Occipital lobe (tissue), 2 donors: ENCODE measurements around a stretch of chr19.

GRCh38 chr19:34732822-34733097 is 1.3 kb upstream of the ZNF181 start:
- RAMPAGE, long total RNA = no peak

- RAMPAGE, long total RNA = no peak
Observed at GRCh38 chr19:34733098-34733769, 809 bp upstream of the ZNF181 start.

DNA sequence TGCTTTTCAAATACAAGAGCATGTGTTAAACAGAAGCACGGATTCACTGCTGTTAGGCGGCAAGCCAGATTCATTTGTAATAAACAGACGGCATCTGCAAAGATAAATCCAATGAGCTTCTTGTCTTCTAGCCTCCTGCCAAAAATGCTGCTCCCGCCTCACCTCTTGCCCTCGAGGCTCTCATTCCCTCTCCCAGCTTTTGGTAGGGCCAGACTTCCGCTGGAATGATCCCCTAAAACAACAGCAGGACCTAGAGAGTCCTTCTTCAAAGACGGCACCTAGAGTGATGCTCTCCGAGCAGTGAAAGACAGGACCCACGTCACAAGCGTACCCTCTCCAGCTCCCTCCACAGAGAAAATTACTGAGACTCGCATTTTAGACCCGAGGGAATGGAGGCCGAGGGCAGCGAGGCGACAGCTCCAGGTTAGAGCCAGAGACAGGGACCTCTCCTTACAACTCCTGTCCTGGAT is 806 bp downstream of the ZNF599 start:
- RAMPAGE, long total RNA = no peak

DNA sequence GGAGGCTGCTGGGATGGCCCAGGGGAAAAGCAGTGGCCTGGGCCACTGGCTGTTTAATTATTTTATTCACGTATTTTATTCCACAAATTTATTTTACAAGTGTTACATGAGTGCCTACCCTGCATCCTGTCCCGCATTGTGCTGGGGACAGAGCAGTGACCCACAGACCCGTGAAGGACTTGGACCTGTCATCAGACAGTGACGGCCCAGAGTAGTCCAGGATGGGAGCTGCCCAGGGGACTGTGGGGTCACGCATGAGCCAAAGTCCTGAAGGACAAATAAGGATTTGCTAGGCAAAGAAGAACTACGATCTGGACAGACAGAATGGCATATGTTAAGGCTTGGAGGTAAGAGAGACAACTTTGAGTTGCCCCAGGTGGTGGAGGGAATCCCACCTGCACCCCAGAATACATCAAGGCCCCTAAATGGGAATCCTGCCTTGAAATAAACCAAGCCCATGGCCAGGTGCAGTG is 5.5 kb downstream of the GRAMD1A start:
- RAMPAGE, long total RNA = no peak

DNA sequence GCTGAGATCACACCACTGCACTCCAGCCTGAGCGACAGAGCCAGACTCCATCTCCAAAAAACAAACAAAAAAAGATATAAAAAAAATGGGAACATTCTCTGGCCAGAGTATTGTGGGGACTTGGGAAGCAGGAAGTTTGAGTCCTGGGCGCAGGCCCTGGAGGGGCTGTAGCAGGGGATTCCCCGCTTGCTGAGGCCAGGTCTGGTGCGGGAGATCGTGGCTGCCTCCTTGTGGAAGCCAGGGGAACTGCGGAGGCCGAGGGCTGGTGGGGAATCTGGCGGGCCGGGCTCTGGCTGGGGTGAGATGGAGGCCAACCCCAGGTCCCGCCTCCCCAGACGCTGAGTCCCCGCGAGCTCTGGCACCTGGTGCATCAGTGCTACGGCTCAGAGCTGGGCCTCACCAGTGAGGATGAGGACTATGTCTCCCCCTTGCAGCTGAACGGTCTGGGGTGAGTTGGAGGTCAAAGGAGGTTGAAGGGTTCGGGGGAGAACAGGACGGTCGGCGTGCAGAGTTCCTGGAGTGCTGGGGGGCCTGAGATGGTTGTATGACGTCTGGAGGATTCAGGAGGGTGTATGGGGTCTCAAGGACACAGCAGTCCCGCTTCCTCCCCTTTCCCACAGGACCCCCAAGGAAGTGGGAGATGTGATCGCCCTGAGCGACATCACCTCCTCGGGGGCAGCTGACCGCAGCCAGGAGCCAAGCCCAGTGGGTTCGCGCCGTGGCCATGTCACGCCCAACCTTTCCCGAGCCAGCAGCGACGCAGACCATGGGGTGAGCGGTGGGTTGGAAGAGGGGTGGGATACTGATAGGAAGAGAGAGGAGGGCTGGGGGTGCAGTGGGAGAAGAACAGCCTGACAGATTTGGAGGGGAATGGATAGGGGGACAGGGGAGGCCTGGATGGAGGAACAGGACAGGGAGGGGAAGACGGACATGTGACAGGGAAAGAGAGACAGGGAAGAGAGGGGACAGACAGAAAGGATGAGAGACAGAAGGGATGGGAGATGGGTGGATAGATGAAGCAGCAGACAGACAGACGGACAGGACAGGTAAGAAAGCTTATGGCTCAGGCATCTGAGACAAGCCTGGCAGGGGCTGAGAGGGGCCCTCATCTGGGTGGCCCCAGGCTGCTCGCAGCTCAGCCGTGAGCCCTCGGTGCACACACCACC is 13.2 kb downstream of the GRAMD1A start:
- RAMPAGE, long total RNA = no peak

GRCh38 chr19:35033452-35034168 is 3.3 kb downstream of the SCN1B start:
- RAMPAGE, long total RNA = no peak

DNA sequence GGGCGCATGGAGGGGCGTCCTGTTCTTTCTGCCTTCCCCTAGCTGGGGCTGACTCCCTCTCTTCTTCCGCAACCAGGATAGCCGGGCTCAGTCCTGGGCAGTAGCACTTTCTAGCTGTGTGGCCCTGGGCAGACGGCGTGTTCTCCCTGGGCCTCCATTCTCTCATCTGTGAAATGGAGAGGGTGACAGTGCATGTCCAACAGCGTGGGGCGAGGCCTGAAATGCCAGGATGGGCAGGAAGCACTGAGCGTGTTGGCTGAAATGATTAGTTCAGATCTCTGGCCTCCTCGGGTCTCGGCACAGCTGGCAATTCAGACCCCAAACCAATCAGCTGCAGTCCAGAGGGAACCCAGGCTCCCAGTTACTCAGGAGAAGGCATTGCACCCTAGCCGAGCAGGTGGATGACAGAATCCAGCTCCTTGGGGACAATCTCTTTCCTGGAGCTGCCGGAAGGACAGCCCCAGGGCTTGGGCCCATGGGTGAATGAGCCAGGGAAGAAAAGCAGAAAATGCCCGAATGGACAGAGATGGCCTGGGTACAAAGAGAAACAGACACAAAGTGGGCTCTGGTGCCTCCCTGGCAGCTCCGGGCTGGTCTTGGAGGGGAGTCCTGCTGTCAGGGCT is 1.9 kb downstream of the HPN start:
- RAMPAGE, long total RNA = no peak

DNA sequence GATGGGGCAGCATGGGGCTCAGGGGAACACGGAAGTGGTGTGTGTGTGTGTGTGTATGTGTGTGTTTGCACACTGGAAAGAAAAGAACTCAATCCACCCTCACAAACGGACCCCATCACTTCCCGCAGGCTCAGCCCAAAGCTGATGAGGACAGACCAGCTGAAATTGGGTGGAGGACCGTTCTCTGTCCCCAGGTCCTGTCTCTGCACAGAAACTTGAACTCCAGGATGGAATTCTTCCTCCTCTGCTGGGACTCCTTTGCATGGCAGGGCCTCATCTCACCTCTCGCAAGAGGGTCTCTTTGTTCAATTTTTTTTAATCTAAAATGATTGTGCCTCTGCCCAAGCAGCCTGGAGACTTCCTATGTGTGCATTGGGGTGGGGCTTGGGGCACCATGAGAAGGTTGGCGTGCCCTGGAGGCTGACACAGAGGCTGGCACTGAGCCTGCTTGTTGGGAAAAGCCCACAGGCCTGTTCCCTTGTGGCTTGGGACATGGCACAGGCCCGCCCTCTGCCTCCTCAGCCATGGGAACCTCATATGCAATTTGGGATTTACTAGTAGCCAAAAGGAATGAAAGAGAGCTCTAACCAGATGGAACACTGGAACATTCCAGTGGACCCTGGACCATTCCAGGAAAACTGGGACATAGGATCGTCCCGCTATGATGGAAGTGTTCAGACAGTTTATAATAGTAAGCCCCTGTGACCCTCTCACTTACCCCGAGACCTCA is 7.9 kb downstream of the FXYD3 start:
- RAMPAGE, long total RNA = no peak

- RAMPAGE, long total RNA = no peak
Observed at GRCh38 chr19:35125248-35126475, 9.2 kb downstream of the LGI4 start.

DNA sequence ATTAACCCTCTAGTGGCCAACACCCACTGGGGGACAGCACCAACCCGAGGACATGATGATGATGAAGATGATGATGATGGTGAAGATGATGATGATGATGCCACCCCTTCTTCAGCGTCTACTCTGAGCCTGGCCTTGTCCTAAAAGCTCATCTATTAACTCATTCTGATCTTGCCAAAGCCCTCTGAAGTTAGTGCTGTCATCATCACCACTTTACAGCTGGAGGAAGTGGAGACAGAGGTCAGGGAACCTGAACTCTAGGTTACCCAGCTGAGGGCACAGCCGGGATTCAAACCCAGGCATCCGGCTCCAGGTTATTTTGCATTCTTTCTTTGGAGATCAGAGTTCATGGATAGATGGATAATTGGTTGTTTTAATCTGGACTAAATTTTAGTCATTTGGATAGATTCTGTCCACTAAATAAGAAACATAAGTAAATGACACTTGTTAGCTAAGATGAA is 799 bp upstream of the LGI4 start:
- RAMPAGE, long total RNA = no peak

DNA sequence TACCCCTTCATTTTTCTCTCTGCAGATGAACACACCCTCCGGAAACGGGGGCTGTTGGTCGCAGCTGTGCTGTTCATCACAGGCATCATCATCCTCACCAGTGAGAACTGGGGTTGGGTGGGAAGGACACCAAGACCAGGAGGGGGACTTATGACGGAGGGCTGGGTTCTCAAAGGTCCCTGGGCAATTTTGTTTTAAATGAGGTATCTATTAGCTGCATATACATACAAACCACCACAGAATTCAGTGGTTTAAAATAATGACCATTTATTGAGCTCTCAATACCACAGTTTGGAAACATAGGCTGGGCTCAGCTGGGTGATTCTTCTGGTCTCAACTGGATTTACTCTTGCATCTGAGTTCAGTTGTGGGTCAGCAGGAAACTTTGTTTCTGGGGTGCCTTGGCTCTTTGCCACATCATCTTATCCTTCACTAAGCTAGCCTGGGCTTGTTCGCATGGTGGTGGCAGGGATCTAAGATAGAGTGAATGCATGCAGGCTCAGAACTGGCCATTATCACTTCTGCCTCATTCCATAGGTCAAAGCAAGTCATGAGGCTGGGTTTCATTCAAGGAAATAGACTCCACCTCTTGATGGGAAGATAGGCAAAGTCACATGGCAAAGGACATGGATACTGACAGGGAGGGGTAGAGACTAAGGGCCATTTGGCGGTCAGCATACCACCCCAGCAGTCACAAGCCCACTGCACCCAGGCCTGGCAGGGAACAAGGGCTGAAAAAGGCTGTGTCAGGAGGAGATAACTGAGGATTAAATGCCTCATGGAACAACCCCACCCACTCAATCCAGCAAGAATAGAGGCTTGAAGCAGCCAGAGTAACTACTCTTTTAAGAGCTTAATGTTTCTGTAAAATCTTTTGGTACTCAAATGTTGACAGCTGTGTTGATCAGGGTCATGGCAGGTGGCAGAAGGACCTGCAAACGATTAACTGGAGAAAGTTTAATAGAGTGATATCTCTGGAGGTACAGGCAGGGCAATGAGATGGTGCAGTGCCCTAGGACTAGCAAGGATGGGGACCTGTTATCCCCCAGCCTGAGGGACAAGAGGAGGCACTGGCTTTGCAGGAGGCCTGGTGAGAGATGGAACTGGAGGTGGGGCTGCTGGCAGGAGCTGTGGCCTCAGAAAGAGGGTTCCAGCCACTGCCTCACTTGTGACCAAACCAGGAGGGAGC is 12.1 kb downstream of the FXYD5 start:
- RAMPAGE, long total RNA = no peak

- RAMPAGE, long total RNA = no peak
Observed at GRCh38 chr19:35175804-35176091, 21.2 kb downstream of the FXYD5 start.

DNA sequence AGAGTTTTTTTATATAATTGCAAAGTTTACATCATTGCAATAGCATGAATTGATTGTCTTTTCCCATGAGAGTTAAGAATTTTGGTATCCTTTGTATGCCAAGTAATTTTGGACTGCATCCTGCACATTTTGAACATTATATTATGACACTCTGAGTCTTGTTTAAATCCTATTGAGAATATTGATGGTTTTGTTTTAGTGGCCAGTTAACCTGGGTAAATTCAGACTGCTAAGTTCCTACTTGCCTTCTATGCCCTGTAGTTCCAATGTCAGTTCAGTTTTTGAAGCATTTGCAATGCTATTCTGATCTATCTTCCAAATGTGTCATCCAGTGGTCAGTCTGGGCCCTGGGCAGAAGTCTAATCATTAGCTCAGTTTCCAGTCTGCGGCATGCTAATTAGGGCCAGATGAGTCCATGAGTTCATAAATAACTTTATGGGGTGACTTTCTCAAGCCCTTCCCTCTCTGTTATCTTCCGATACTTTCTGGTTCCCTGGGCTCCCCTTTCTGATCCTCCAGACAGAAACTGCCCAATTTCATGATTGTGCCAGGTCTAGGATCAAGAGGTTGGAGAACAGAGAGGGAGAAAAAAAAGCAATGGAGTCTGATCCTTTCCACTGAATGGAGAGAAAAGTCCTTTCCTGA is 32.8 kb downstream of the FAM187B start:
- RAMPAGE, long total RNA = no peak

DNA sequence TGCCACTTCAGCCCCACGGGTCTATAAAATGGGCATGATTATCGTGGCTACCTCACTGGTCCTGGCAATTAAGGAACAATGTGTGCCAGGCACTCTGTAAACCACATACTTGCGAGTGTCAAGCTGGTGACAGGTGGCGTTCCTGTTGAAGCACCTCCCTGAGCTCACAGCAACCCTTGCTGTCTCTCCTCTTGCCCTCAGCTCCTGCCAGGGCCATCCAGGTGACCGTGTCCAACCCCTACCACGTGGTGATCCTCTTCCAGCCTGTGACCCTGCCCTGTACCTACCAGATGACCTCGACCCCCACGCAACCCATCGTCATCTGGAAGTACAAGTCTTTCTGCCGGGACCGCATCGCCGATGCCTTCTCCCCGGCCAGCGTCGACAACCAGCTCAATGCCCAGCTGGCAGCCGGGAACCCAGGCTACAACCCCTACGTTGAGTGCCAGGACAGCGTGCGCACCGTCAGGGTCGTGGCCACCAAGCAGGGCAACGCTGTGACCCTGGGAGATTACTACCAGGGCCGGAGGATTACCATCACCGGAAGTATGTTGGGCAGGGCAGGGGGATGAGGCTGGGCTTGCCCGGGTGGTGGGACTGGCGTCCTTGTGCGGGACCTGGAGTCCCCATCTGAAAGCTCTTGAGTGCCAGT is 1.4 kb downstream of the LSR start:
- RAMPAGE, long total RNA = no peak

DNA sequence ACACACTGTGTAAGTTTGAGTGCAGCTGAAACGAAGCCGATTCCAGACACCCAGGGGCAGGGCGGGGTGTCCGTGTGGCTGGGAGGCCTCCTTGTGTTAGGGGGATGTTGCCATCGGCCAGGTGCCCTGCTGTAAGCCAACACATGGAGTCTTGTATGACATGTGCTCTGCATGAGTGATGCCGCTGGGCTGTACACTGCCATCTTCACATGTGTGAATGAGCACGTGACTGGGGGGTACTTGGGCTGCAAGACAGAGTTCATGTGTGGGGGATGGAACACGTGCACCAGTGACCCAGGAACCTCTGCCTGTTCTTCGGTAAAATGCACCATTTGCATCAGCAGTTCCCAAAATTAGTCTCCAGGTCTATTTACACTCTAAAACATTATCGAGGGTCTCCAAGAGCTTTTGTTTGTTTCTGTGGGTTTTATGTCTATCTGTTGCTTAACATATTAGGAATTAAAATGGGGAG is 8.9 kb upstream of the USF2 start:
- RAMPAGE, long total RNA = no peak

DNA sequence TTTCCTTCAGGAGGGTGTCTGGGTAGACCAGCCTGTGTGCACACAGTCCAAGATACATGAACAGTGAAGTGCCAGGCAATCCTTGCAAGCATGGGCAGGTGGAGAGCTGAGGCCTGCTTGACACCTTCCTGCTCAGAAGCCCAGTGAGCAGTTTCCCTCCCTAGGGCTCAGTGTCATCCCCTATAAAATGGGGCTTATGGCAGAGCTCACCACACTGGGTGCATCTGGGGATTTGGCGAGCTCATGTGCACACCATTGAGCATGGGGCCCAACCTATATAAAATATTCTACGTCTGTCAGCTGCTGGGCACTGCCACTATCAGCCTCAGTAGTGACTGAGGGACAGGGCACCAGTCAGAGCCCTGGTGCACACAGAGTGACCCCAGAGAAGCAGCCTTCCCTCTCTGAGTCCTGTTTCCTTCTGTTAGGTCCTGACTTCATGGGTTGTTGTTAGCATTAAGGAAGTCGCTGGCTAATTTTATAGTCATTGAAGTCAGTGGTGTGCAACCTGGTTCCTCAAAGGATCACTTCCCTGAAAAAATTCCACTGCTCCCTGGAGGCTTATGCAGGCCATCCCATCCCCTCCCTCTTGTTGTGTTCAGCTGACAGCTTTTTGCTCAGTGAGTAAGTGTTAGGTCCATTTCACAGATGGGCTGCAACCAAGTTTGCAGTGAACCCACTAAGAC is 4.1 kb upstream of the USF2 start:
- RAMPAGE, long total RNA = no peak

- RAMPAGE, long total RNA = no peak
Observed at GRCh38 chr19:35266943-35267938, 1.5 kb upstream of the USF2 start.

DNA sequence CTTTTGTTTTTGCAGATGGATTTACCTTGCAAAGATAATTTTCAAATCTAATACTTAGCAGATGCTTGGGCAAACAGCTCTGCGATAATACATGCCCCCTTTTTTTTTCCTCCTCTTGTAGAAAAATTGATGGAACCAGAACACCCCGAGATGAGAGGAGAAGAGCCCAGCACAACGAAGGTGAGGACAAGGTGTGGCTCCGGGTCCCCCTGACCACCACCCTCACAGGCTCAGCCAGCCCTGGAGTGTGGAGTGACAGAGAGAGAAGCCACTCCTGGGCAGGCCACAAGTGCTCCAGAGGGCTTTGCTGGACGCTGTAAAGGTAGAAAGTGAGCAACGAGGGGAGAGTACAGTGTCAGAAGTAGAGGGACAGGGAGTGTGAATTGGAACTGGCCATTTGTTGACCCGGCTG is 2.2 kb downstream of the USF2 start:
- RAMPAGE, long total RNA = no peak

DNA sequence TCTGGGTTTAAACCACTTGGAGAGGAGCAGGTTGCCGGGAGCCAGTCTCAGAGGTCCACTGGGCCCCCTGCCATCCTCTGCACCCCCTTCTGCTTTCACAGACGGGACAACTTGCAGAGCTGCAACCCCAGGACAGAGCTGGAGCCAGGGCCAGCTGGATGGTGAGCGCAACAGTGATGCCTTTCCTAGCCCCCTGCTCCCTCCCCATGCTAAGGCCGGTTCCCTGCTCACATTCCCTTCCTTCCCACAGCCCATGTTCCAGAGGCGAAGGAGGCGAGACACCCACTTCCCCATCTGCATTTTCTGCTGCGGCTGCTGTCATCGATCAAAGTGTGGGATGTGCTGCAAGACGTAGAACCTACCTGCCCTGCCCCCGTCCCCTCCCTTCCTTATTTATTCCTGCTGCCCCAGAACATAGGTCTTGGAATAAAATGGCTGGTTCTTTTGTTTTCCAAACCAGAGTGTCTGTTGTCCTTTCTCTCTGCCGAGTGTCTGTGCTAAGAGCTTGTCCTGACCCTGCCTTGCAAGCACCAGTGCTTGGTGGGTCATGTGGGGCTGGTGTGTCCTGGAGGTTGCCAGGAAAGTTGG is 2.5 kb downstream of the HAMP start:
- RAMPAGE, long total RNA = no peak

DNA sequence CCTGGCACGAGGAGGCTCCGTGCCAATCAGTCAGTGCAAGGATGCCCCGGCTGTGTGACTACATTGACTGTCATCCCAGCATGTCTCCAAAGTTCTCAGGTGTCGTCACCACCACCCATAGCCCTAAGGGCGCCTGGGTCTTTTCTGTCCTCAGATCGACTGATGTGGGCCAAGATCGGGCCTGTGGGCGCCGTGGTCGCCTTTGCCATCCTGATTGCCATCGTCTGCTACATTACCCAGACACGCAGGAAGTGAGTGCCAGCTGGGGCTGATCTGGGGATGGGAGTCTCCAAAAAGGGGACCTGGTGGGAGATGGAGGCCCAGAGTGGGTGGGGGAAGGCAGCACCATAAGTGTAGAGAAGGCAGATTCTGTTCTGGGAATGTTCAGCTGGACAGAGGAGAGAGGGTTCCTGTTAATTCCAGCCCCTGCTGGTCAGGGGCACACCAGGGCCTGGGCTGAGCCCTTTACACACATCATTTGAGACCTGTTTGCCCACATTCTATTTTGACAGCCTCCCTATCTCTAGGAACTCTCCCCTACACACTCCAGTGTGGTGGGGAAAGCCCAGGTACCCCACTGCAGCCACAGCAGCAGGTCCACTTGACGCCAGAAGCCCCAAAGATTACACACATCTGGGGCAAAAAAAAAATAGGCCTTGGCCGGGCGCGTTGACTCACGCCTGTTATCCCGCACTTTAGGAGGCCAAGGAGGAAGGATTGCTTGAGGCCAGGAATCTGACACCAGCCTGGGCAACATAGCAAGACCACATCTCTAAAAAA is 18.4 kb upstream of the CD22 start:
- RAMPAGE, long total RNA = no peak